SJCRH30 (cell line): ENCODE measurements around the gene KCNK10.

DNA sequence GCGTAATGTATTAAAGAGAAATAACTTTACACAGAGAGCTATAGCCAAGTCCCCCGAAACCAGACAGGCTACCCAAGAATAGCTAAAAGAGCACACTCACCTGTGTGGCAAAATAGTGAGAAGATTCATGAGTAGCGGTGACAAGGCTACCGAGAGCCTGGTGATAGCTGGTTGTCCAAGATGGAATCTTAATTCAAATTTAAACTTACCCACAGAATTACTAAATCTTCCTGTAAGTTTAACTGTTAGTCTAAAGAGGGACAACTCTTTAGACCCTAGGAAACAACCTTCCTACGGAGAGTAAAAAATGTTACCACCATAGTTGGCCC is 1358.6 kb upstream of the FLRT2 start:
- RAMPAGE, long total RNA: no peak

DNA sequence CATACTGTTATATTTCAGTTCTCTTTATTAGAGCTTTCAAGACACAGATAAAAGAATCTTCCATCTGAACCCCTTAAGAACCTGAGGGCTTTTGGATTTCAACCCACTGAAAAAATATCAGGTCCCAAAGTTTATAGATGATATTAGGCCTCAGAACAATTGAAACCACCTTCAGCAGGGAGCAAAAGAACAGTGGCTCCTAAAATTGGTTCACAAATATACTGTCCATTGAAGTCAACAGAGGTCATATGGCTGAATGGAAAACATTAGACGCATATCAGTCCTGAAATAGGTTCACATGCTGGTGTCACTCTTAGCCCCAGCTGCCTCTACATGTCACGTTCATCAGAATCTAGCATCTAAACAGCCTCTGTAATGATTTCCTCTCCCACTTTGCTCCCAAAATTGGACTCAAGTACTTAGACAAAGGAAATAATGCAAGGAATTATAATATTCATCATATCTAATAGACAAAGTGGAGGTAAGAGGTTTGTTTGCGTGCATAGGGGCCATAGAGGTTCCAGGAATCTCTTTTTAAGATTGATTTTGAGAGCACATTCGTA is 8.7 kb downstream of the FLRT2 start:
- RAMPAGE, long total RNA: no peak

DNA sequence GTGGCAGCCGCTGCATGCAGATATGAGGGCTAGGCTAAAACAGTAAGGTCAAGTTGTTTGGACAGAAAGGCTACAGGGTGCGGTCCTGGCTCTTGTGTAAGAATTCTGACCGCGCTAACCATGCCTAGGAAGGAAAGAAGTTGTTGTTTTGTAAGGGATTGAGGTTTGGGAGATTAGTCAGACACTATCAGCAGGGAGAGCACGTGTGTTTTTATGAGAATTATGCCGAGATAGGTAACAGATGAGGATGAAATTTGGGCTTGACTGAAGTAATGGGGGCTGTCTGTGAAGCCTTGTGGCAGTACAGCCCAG is 205.1 kb downstream of the FLRT2 start:
- RAMPAGE, long total RNA: no peak

- RAMPAGE, long total RNA: no peak
Measured at GRCh38 chr14:86312446-86313099, 782.6 kb downstream of the FLRT2 start.

GRCh38 chr14:87841814-87842180 is 151.2 kb downstream of the GALC start:
- RAMPAGE, long total RNA: no peak

- RAMPAGE, long total RNA: no peak
Measured at GRCh38 chr14:88045627-88046215, 40.8 kb downstream of the GPR65 start.

DNA sequence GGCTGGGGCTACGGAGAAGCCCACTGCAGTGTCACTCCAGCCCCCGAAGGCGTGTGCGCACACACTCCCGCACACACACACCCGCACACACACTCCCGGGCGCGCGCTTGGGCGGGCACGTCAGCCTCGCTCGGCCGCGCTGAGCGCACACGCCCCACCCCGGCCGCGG is at the start of gene KCNK10:
KCNK10 (minus strand) TSS at position 109 of the 169 bp plus-strand sequence.
- RAMPAGE, long total RNA: no peak

GRCh38 chr14:88473573-88474331 is 81.1 kb downstream of the PTPN21 start:
- RAMPAGE, long total RNA: no peak

- RAMPAGE, long total RNA: no peak
Measured at GRCh38 chr14:88548051-88548797, 6.6 kb downstream of the PTPN21 start.

DNA sequence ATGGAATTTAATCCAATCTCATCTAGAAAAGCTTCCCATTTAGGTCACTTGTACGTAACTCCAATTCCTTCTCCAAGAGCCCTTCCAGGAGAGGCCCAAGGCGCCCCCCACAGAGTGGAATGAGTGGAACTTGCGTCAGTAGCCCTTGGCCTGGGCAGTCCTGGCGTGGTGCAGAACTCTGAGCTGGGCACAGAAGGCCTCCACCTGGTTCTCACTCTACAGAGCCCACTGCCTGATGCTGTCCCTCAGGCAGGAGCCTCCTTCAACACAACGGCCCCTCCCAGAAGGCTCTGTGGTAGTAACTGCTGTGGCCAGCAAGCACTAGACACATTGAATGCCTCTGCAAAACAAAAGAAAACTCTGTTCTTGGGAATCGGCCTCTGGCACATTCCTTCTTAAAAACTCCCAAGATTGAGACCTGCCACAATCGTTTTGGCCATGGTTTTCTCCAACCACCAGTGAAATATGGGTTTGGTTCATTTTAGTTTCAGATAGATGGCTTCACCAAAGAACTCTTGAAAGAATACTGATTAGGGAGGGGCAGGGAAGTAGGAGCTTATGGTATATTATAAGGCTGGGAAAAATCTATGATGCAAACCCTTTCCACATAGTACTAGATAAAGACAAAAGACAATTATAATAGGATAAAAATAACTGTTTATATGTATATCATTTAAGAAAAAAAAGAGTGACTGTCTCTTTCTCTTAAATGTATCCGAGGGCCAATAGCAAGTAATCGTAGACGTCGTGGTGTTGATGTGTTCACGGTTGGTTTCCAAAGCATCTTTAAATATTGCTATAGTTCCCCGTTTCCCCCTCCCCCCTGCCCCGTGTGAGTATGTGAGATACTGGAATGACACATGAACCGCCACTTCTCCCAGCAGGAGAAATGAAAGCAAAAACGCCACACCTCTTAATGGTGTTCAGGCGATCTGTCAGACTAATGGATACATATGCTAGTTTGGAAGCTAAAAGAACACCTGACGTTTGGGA is 258.7 kb downstream of the FOXN3 start:
- RAMPAGE, long total RNA: no peak

- RAMPAGE, long total RNA: no peak
Measured at GRCh38 chr14:89180464-89180805, 236.6 kb downstream of the FOXN3 start.

DNA sequence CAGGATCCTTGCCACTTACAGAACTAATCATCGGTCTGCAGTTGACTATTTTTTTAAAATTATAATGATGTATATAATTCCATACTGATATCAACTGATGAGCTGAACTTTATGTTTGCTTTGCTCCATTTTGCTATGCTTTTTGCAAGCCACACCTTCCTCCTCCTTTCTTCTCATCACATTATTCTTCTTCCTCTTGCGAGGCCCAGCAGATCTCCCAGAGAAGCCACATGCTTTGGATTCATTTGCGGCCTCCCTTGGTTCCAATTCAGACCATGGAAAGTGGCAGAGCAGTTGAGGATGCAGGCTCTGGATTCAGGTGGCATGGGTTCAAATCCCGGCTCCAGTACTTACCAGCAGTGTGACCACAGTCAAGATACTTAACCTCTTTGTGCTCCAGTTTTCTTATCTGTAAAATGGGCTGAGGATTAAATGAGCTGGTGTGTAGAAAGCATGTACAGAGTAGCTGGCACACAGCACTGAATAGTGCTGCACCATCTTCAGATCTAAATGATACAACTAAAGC is 197.0 kb downstream of the FOXN3 start:
- RAMPAGE, long total RNA: no peak

DNA sequence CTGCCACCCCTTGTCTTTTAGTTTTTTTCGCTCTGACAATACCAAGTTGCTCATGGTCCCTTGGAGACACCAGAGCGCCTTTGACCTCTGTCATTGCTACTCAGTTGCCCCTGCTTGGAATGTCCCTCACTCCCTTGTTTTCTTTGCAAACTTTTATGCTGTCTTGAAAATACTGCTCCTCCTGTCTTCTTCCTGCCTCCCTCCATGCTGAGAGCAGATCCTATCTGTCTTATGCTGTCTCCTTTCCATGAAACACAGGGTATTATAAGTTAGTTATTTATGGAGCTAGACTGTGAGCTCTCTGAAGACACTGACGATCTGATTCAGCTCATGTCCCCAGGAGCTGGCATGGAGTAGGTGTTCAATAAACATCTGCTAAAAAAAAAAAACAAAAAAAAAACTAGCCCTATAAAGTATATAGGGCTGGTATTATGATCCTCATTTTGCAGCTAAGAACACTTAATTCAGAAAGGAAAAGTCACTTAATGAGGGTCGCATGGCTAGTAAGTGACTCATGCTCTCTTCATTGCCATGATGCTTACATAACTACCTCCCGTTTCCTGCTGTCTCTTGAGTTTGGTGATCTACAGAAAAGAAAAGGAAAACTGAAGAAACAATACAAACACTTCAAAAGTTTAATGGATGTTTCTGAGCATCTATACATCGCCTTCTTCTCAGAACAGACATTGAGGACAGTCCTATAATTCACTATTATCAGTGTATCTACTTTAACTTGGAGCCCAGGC is 113.7 kb downstream of the FOXN3 start:
- RAMPAGE, long total RNA: no peak

DNA sequence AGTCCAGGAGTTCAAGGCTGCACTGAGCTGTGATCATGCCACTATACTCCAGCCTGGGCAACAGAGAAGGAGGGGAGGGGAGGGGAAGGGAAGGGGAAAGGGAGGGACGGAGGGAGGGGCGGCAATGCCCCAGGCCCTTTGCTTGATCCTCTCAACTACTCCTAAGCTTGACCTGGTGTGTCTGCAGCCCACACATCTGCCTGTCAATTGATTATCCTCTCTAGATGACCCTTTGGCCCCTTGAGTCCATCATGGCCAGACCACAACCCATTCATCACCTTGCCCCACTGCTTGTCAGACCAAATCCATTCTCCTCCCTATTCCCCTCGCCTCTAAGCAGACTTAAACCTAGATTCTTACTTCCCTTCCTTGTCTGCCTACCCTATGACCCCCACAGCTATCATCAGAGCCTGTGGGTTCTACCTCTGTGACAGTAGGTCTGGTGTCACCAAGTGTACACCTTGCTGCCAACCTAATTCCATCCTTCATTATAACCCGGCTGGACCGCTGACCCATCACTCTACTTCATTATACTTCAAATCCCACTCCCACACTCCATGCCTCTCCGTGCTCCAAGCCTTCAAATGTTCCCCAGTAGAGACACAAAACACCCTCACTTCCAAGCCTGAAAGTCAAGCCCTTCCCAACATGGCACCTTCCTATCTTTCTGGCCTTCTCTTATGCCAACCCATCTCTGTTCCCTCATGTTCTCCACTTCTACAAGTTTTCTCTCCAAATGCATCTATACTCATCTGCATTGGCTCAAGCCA is 35.1 kb downstream of the FOXN3 start:
- RAMPAGE, long total RNA: no peak

DNA sequence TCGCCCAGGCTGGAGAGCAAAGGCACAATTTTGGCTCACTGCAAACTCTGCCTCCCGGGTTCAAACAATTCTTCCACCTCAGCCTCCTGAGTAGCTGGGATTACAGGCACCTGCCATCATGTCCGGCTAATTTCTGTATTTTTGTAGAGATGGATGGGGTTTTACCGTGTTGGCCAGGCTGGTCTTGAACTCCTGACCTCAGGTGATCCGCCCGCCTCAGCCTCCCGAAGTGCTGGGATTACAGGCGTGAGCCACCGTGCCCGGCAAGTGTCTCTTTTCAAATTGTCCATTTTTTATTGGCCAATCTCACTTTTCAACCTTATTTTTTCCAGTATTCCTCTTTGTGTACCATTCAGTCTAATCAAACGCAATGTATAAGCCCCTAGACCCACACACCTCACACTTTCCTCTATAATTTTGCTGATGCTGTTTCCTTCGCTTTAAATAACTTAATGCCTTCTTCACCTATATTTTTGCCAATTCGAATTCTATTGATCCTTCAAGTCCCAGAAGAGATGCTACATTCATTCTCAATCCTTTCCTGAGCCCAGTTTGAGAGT is 167.8 kb upstream of the FOXN3 start:
- RAMPAGE, long total RNA: no peak

GRCh38 chr14:89616862-89617141 is 199.8 kb upstream of the FOXN3 start:
- RAMPAGE, long total RNA: no peak

- RAMPAGE, long total RNA: no peak
Measured at GRCh38 chr14:89720414-89721368, 233.8 kb downstream of the EFCAB11 start.

DNA sequence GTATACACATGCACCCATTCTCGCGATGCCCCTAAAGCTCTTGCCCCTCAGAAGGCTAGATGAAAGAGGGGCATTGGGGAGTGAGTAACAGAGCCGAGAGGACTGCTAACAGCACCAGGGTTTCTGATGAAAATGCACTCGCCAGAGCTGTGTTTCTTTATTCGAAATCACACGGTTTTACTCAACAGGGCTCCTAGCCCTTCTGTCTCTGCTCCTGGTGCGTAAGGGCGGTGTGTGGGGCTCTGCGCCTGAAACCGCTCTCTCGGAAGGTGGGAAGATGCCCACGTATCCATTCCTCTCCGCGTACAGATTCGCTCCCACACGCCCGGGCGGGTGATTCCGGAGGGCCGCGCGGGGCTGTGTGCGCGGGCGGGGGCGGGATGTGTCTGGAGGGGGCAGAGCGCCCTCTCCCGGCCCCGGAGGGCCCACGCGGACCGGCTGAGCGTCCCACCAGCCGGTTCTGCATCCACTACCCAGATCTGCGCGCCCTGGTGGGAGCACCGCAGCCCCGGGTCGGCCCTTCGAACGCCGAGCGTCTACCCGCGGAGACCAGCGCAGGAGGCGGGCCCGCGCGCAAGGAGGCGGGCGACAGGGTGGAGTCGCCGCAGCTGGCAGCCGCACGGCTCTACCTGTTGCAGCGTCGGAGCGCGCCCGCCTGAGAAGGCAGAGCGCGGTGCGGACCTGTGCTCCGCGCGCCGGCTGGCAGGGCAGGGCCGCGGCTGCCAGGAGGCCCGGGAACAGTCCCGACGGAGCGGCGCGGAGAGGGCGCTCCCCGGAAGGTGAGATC is 1.5 kb upstream of the KCNK13 start:
- RAMPAGE, long total RNA: no peak

GRCh38 chr14:90381347-90381953 is 15.4 kb upstream of the CALM1 start:
- RAMPAGE, long total RNA: no peak

GRCh38 chr14:90381954-90382600 is 14.8 kb upstream of the CALM1 start:
- RAMPAGE, long total RNA: no peak